Glomerular endothelial cell (primary cell): ENCODE results near the genes ZNF25 and RASGEF1A.

- RAMPAGE, long total RNA = no peak
Observed at GRCh38 chr10:37026624-37027038, 98.8 kb upstream of the ANKRD30A start.

GRCh38 chr10:37976046-37977069, at the start of gene ZNF25:
TSS of gene ZNF25 (minus strand) at chr10:37976647.
- RAMPAGE, long total RNA = no peak

DNA sequence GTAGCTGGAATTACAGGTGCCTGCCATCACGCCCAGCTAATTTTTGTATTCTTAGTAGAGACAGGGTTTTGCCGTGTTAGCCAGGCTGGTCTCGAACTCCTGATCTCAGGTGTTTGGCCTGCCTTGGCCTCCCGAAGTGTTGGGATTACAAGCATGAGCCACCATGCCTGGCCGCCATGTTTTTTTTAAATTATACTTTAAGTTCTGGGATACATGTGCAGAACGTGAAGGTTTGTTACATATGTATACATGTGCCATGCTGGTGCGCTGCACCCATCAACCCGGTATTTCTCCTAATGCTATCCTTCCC, 206.9 kb downstream of the ZNF33B start:
- RAMPAGE, long total RNA = no peak

DNA sequence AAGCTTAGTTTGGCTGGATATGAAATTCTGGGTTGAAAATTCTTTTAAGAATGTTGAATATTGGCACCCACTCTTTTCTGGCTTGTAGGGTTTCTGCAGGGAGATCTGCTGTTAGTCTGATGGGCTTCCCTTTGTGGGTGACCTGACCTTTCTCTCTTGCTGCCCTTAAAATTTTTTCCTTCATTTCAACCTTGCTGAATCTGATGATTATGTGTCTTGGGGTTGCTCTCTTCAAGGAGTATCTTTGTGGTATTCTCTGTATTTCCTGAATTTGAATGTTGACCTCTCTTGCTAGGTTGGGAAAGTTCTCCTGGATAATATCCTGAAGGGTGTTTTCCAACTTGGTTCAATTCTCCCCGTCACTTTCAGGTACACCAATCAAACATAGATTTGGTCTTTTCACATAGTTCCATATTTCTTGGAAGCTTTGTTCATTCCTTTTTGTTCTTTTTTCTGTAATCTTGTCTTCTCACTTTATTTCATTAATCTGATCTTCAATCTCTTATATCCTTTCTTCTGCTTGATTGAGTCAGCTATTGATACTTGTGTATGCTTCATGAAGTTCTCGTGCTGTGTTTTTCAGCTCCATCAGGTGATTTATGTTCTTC, 100.3 kb downstream of the ZNF33B start:
- RAMPAGE, long total RNA = no peak

- RAMPAGE, long total RNA = no peak
Observed at GRCh38 chr10:42552616-42553365, 85.6 kb downstream of the ZNF33B start.

DNA sequence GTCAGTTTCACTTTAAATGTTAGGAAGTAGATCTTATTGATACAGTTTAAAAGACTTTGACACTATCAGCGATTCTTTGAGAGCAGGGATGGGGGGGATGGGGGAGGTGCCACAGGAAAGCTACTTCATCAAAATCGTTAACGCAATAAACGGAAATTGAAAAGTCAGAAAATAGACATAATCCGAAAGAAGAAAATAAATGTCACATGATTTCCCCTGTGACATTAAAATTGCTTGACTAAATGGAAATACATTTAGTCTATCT, 441 bp upstream of the ZNF33B start:
- RAMPAGE, long total RNA = no peak

- RAMPAGE, long total RNA = no peak
Observed at GRCh38 chr10:42690374-42691066, 52.1 kb upstream of the ZNF33B start.

- RAMPAGE, long total RNA = no peak
Observed at GRCh38 chr10:42752877-42753520, 29.6 kb upstream of the BMS1 start.

GRCh38 chr10:42753526-42754029, 29.0 kb upstream of the BMS1 start:
- RAMPAGE, long total RNA = no peak

DNA sequence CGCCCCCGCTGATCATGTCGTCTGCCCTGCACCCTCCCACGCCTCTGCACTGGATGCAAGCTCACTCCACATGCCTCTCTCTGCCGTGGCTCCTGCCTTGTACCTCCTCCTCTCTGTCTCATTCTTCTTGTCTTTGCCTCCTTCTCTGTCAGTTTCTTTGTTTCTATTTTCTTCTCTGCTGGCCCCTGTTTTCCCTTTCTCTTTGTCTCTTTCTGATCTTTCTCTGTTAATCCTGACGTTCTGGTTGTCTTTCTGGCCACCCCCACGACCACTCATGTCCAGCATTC, 87.7 kb upstream of the RET start:
- RAMPAGE, long total RNA = no peak

DNA sequence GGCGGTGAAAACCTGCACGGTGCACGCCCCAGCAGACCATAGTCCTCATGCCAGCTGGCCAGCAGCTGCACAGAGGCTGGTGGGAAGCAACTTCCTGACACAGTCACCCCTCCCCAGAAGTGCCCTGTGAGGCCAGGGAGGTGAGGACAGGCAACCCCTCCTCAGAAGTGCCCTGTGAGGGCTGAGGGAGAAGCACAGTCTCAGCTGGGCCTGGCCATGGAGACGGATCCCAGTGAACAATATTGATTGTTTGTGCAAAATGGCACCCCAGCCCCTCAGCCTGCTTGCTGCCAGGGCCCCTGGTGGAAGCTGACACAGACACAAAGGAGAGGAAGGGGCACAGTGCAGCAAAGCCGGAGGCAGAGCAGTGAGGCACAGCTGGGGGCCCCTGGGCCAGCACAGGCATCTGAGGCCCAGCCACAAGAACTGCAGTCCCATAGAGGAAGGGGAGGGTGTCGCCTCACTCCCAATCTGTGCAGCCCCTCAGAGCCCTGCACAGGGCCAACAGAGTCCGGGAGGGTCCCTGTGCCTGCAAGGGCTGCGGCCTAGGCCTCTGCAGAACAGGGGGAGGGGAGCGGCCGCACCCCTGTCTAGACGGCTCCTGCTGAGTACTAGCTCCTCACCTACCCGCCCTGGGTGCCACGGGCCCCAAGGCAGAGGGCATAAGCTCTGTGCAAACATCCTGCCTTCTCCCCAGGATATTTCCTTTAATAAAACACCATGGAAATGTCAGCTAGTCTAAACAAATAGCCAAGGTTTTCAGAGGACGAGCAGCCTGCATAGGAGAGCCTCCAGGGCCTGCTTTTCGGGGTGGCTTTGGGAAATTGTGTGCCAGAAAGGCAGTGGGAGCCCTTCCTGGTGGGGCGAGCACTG, 32.5 kb upstream of the RET start:
- RAMPAGE, long total RNA = no peak

- RAMPAGE, long total RNA = no peak
Observed at GRCh38 chr10:43082014-43082516, 5.2 kb downstream of the RET start.

DNA sequence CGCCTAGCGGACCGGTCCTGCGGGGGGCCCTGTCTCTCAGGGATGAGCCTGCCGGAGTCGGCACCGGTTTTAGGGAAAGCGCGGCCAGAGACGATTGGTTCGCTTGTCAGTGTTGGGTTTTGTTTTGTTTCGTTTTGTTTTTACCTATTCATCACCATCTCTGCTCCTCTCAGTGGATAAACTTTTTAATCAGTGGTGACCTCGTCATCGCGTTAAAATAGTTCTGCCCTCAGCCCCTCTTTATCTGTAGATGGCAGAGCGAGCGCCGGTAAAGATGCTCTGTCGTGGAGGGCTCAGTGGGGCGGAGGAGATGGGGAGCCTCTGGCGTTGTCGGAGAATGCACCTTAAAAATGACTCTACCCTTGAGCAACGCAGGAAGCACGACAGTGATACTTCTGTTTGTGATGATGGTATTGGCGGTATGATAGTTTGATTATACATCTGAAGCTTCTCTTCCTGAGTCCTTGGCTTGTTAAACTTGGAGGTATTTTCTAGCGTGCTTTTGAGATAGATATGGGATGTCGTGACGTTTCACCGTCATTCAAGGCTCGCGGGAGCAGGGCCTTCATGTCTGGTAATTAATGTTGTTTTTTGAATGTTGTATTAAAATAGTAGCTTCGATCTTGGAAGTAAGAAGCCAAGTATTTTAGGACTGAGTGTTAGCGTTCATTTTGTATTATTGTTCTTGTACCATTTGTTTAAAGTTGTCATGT, 584 bp downstream of the CSGALNACT2 start:
- RAMPAGE, long total RNA = no peak

DNA sequence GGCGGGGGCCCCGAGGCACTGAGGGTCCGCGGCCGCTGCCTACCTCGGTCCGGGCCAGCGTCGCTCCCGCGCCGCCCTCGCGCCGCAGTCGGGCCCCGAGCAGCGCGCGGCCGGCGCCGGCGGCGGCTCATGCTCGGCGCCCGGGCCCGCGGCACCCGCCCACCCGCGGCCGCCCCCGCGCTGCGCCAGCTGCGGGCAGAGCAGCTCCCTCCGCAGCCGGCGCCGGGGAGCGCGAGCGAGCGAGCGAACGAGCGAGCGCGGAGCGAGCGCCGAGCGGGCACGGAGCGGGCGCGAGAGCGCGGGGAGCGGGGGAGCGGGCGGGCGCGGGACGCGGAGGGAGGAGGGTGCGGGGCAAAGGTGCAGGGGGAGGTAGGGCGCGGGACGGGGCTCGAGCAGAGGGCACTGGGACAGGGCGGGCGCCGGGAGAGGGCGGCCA, at the start of gene RASGEF1A:
RASGEF1A (minus strand) TSS at position 264 of the 436 bp plus-strand sequence.
- RAMPAGE, long total RNA = no peak

GRCh38 chr10:43299394-43300096, 32.7 kb upstream of the RASGEF1A start:
- RAMPAGE, long total RNA = no peak

DNA sequence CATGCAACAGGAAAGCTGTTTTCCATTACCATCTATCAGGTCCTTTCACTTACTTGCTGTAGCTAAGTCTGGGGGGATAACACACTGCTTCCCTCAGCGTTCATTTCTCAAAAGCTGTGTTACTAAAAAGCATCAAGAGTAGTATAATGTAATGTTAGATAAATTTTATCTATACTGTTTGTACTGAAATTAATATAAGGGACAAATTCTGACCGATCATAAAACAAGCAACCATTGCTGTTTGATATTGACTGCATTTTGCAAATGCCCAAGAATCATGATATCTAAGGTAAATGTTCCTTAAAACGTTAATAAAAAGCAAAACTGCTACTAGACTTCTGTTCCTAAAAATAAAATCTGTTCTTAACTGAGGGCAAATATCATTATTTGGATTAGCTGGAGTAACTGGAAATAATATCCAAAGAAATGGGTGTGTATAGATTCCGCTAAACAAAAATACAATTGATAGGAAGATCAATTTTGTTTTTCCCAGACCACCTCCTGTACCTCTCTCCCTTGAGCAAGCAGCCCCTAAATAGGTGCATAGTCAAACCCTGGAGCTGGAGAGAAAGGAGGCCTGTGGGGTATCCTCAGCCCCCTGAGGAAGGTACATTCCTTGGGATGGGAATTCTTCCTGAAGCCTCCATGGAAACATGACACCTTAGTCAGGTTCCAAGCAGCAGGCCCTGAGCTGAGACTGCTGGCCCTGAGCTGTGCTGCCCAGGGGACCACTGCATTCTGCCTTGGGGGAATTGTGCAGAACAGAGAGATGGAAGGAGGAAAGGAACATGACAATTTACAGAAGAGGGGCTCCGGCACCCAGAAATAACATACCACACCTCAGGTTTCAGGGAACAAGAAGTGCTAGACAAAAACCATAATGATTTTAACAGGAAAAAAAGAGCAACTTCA, 7.5 kb downstream of the HNRNPF start:
- RAMPAGE, long total RNA = no peak

GRCh38 chr10:43452156-43452581, 15.3 kb downstream of the ZNF487 start:
- RAMPAGE, long total RNA = no peak

GRCh38 chr10:43640210-43640652, 8.4 kb downstream of the ZNF32 start:
- RAMPAGE, long total RNA = no peak

- RAMPAGE, long total RNA = no peak
Observed at GRCh38 chr10:43759617-43760113, 111.0 kb upstream of the ZNF32 start.

DNA sequence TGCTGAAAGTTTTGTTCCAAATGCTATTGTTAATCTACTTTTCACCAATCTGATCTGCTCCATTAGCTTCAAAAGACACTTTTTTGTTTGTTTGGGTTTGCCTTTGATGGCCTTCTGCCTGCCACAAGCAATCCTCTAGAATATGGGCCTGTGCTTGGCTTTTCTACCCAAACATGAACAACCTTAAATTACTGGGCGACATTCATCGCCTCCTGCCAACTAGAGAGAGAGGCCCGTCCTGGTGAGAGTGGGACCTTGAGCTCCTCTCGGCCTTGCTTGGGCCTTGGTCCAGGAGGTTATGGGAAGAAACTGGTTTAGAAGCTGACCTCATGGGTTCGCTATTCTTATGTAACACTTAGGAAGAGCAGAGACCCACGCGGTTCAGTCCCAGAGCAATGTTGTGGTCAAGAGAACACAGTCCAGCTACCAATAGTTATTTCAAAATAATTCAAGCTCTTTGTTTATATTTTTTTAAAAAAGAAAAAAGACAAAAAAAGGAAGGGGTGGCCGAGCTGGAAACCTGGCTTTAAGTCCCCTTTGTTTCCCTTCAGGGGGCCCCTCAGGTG, 176.2 kb upstream of the ZNF32 start:
- RAMPAGE, long total RNA = no peak